Cardiac atrium fibroblast (primary cell): ENCODE data around the genes ABCB11, SP5 and DLX1.

- RAMPAGE, long total RNA, result no peak
These were observed 4.1 kb upstream of the NOSTRIN start for GRCh38 chr2:168798395-168798749.

GRCh38 chr2:168802903-168803764 is 697 bp downstream of the NOSTRIN start:
- RAMPAGE, long total RNA, result no peak

GRCh38 chr2:168912826-168913412 is 11.8 kb downstream of the G6PC2 start:
- RAMPAGE, long total RNA, result no peak

- RAMPAGE, long total RNA, result no peak
These were observed at the start of gene ABCB11 for GRCh38 chr2:169030976-169031663. TSS of gene ABCB11 (minus strand) at chr2:169031324.

DNA sequence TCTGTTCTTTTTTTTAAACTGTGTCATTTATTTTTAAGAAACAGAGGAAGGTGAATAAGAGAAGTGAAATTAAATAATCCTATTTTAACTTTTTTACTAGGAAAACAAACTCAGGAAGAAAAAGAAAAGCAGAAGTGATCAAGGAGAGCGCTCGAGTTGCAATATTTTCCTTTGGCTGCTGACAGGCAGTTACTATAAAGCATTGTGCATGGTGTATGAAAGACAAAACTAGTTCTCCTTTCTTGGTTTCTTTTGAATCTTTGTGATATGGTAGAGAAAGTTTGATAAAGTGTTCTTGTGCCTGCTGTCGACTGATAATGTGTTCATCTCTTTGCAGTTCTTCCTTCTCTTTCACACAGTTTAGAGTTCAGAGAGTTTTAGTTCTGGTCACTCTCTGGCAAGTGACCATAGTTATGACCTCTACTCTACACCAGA is 3.1 kb downstream of the DHRS9 start:
- RAMPAGE, long total RNA, result no peak

GRCh38 chr2:169695738-169696108 is 1.5 kb downstream of the PHOSPHO2 start:
- RAMPAGE, long total RNA, result no peak

DNA sequence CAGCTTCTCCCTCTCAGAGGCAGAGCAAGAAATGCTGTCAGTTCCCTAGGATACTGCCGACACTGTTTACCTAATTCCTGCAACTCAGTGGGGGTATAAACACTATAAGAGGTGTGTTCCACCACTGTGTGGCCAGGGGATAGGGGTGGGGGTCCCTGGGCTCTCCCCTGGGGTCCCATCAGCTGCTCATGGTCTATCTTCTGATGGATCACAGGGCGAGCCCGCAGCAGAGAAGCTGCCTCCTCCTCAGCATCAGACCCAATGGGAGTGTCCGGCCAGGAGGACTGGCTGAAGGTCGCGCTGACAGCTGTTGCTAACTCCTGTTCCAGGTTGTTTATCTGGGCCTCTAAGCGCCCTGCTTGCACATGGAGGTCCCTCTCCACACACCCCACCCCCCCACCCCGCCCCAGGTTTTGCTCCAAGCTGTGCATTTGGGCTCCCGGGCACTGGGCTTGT is 17.2 kb upstream of the KLHL23 start:
- RAMPAGE, long total RNA, result no peak

DNA sequence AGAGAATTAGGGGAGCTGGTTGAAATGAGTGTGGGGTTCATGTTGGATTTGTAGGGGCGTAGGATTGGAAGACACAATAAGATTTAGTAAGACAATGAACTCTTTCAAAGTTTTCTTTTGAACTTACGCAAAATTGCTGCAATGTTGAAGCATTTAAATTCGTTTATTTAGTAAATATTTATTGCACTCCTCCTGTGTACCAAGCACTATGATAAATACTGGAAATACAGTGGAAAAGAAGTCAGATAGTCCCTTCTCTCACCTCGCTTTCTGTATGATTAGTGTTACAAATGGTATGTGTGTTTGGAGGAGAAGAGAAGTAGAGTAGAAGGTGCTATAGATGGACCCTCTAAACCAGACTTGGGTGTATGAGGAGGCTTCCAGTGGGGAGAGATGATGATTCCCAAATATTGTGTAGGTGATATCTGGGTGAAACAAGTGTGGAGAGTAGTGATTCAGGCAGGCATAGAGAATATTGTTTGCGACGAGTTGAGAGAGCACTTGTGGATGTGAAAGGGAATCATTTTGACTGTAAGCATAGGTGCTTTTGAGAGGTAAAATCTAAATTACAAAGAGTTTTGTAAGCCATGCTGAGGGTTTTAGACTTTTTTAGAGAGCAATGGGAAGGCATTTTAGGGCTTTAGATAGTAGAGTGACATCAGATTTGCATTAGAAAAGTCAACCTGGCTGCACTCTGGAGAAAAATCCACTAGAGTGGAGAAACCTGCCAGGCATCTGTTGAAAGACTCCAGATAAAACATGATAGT is 92.1 kb upstream of the MYO3B start:
- RAMPAGE, long total RNA, result no peak

GRCh38 chr2:170086943-170087788 is 90.8 kb upstream of the MYO3B start:
- RAMPAGE, long total RNA, result no peak

- RAMPAGE, long total RNA, result no peak
These were observed 43.7 kb downstream of the MYO3B start for GRCh38 chr2:170221520-170222171.

DNA sequence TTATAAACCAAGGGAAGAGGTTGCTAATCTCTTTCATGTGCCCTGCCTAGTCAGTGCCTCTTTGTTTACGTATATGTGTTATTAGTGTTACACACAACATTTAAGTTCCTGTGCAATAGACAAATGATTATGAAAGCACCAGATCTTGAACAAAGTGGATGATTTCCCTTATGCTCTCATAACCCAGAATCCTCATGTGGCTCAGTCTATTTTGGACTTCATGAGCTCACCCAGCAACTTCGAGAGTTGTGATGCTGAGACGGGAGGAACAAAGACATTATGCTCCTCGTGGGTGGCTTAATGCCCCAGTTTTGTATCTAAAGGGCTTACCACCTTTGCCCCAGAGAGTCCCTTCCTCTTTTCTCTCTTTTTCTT is 214.3 kb upstream of the SP5 start:
- RAMPAGE, long total RNA, result no peak

DNA sequence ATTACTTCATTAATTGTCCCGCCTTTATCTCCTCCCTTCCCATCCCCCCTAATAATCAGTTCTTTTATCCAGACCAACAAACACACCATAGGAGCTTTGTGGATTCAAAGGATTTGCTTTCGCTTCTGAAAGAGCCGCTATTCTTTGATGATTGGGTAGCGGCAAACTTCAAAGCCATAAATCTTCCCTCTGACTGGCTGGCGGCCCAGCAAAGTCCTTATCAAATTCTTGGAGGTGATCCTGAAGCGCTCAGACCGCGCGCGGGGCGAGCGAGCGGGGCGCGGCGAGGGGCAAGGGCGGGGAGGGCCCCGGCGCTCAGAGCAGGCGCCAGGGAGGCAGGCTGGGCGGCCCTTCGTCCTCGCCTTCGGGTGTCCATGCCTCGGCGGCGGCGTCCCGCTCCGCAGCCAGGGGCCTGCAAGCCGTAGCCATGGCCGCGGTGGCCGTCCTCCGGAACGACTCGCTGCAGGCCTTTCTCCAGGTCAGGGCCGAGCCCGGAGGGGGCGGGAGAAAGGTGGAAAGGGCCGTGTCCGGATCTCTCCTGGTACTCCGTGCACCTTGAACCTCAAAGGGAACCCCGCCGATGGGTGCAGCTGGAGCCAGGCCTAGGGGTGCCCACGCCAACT is at the start of gene SP5:
Gene SP5 (plus strand): TSS at position 252 of the 623 bp plus-strand sequence.
- RAMPAGE, long total RNA, result no peak

DNA sequence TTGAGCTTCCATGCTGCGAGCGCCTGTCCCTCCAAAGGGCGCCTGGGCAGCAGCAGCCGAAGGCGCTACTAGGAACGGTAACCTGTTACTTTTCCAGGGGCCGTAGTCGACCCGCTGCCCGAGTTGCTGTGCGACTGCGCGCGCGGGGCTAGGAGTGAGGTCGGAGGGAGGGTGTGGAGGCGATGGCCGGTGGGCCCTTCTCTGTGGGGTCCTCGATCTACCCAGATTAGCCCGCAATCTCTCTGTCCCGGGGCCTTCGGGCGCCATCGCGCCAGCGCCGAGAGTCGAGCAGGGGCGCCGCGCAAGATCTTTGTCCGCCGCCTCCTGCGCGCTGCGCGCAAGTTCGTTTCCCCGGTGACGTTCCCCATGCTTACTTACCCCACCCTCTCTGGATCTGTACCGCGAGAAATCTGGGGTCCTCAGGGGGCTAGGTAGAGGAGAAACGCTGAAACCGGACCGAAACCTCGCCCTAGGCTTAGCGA is 694 bp downstream of the GAD1 start:
- RAMPAGE, long total RNA, result no peak

DNA sequence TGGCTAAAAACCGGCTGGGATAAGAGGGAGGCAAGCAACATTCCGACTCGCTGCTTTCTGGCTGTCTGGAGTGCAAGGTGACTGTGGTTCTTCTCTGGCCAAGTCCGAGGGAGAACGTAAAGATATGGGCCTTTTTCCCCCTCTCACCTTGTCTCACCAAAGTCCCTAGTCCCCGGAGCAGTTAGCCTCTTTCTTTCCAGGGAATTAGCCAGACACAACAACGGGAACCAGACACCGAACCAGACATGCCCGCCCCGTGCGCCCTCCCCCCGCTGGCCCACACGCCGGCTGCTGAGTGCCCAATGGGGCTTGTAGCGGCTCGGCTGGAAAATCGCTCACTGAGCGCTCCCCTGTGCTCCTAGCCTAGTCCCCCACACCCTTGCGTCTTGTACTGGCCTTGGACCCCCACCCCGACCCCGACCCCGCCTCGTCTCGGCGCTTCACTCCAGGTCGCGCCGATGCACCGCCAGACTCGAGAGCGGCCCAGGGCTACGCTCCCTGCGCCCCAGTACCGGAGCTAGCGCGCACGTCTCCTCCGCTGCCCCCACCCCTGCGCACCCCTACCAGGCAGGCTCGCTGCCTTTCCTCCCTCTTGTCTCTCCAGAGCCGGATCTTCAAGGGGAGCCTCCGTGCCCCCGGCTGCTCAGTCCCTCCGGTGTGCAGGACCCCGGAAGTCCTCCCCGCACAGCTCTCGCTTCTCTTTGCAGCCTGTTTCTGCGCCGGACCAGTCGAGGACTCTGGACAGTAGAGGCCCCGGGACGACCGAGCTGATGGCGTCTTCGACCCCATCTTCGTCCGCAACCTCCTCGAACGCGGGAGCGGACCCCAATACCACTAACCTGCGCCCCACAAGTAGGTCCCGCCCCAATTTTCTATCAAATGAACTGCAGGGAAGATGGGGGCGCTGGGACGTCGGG is 1.4 kb downstream of the GAD1 start:
- RAMPAGE, long total RNA, result no peak

DNA sequence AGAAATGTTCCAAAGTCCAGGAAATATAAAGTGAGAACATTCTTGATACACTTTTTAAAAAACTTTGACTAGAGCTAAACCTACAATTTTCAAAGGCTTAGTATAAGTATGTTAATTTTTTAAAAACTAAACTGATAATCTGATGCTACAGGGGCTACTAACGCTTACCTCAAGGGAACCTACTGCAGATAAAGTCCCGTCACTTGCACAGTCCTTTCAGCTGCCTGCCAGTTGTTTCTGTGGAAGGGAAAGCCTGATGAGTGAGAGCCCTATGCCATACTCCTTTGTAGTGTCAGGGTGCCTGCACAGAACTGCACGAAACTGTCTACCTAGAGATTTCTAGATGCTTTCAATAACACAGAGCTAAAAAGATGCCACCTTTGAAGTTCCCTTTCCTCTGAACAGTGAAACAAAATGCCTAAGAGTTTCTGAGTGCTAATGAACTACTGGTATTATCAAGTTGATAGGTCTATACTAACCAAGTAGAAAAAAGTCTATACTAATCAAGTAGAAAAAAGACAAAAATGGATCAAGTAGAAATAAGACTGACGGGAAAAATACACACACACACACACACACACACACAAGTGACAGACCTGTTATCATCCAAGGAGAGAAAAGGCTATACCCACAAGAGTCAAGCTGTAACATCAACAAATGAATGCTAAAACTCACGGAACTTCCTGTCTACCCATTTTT is 79.1 kb downstream of the TLK1 start:
- RAMPAGE, long total RNA, result no peak

DNA sequence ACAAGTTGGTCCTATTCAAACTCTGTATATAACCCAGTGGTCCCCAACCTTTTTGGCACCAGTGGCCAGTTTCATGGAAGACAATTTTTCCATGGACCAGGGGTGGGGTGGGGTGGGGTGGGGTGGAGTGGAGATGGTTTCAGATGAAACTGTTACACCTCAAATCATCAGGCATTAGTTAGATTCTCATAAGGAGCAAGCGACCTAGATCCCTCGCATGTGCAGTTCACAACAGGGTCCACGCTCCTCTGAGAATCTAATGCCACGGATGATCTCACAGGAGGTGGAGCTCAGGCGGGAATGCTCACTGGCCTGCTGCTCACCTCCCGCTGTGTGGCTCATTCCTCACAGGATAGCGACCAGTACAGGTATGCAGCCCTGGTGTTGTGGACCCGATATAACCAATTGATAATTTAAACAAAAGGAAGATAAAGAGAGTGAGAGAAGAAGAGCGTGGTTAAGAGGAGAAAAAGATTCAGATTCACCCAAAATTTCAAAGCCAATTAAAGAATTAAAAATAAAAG is 20.9 kb downstream of the TLK1 start:
- RAMPAGE, long total RNA, result no peak

GRCh38 chr2:171521337-171521731 is 940 bp upstream of the CYBRD1 start:
- RAMPAGE, long total RNA, result no peak

GRCh38 chr2:171700897-171701556 is 13.8 kb downstream of the DYNC1I2 start:
- RAMPAGE, long total RNA, result no peak

DNA sequence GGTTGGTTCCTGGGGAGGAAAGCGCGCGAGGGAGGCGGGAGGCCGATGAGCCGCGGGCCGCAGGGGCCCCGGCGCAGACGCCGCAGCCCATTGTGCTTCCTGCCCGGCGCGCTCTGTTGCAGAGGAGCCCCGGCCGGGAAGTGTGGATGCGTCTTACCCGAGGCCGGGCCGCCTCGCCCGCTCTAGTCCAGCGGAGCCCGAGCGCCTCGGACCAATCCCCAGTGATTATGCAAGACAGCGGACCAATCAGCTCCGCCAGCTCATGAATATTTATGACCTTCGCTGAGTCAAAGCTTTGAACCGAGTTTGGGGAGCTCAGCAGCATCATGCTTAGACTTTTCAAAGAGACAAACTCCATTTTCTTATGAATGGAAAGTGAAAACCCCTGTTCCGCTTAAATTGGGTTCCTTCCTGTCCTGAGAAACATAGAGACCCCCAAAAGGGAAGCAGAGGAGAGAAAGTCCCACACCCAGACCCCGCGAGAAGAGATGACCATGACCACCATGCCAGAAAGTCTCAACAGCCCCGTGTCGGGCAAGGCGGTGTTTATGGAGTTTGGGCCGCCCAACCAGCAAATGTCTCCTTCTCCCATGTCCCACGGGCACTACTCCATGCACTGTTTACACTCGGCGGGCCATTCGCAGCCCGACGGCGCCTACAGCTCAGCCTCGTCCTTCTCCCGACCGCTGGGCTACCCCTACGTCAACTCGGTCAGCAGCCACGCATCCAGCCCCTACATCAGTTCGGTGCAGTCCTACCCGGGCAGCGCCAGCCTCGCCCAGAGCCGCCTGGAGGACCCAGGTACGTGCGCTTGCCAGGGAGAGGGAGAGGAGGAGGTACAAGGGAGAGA is at the start of gene DLX1:
Gene DLX1 (plus strand): TSS at position 318 of the 850 bp plus-strand sequence.
- RAMPAGE, long total RNA, result no peak

DNA sequence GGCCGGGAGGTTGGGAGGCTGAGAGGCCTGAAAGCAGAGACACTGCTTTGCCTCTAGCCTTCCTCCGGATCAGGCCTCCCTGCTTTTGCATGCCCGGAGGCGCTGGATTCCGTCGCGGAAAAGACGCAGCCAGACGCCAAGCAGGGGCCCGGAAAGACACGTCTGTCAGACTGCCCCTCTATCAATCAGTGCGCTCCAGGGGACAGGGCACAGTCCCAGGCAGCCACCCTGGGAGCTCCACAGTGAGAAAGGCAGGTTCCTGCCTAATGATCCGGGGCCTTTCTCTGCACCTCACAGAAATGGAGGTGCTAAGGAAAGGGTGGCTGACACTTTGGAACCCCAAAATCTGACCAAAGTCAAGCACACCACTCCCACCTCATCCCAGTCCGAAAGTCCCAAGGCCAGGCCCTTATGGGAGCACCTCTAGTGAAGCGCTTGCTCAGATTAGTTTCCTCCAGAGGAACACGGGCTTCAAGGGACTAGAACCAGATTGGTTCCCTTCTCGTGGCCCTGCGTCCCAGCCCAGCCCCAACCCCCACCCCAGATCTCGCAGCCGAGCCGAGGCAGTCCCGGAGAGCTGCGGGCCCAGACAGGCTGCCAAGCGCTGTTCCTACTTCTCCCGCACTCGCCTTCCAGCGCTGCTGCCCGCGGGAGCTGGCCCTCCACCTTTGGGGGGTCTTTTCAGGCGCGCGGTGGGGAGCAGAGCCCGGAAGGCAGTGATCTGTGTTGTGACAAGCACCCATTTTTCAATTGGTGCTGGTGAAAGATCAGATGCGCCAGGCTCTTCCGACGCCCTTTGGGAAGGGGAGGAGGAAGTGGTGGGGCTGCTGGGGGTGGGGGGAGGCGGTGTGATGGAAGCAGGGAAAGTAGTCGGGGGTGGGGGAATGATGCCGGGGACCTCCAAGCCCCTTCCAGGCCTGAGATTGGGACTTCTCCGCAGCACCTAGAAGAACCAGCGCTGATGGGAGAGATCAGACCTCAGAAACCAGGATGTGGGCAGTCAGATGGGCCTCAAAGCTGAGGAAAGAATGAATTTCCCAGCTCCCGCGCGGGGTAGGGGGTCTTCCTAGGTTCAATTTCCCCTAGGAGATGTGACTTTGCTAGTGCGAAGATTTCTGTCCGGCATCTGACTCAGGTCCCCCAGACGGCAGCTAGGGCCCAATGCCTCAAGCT is 5.2 kb downstream of the DLX1 start:
- RAMPAGE, long total RNA, result no peak